Jejunum (tissue), 1 donor: Measurements from ENCODE around the gene CHST9.

- PRO-cap, result no peak
Observed at GRCh38 chr18:23495611-23496308, 7.6 kb upstream of the RMC1 start.

DNA sequence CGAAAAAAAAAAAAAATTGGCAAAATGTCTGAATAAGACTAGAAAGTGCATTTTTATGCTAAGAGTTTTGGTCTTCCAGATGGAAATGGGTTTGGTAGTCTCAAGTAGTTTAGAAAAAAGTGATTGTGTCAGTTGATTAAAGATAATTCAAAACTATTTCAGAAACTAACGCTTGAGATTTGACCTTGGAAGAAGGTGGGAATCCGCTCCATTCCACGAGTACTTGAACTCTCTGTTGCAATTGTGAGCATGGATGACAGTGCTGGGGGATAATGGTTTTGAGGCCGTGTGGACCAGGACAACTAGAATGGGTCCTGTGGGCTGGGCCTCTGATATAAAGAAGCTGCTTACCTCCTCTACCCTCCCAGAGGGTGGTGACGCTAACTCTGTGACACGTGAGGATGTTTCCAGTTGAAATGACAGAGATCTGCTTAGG is 16.2 kb downstream of the RMC1 start:
- PRO-cap, result no peak

GRCh38 chr18:23578484-23579122 is 7.7 kb downstream of the NPC1 start:
- PRO-cap, result no peak

DNA sequence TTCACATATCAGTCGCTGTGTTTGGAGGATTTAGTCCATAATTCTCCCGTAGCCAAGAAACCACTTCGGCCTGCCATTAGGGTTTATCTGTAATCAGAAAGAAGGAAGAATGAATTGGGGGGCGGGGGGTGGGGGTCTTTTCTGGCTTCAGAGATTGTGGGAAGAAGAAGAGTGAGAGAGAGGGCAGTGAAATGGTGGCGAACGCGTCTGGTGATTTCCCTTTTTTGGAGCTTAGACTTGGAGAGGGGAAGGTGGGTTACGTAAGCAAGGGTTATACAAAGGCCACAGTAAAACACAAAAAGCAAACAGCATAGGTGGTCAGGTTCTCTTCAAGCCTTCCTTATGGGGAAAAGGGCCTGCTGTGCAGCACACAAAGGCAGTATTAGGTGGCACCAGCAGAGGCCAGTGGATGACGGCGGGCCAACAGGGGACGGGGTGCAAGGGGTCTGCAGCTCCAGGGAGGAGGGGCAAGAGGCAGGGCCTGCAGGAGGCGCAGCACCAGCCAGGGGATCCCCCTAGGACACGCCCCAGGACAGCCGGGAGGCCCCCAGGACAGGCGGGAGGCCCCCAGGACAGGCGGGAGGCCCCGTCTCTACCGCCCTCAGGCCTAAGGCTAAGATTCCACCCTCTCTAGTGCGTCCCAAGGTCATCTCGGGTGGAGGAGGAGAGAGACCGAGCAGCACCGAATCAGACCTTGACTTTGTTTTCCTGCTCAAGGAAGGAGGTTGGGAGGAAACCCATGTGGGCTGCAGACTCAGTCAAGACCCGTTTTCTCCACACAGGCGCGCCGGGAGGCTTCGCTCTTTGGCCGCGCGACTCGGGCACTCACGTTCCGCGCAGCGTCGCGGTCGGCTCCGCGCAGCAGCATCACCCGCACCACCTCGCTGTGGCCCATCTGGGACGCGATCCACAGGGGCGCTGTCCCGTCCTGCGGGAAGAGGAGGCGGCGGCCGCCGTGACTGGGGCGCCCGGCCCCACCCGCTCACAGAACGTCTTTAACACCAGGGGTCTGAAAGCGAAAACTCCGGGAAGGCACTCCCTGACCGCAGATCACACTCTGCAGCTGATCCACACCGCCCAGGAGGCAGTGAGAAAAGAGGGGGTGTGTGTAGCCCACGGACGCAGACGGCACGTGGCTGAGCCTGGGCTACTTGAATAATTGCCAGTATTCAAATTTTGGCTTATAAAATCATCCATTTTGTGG is 32.8 kb upstream of the NPC1 start:
- PRO-cap, result no peak

DNA sequence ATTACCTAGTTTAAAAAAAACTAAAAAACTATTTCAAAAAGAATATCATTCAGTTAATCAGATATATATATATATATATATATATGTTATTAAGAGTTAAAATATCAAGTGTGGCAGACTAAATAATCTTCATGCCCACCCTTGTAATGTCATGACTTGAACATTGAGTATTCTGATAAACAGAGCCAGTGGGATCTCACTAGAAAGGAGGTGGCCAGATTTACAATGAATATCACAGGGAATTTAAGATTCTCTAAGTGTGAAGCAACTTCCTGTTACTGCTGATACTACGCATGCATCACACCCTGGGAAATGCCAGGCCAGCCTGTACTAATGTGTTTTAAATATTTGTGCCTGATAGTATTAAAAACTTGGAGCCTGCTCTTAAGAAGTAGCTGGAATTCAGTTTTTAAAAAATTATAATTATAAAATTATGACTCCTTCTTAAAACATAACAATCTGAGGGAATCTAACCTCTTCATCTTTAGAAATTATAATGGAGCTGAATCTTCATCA is 148.3 kb downstream of the LAMA3 start:
- PRO-cap, result no peak

DNA sequence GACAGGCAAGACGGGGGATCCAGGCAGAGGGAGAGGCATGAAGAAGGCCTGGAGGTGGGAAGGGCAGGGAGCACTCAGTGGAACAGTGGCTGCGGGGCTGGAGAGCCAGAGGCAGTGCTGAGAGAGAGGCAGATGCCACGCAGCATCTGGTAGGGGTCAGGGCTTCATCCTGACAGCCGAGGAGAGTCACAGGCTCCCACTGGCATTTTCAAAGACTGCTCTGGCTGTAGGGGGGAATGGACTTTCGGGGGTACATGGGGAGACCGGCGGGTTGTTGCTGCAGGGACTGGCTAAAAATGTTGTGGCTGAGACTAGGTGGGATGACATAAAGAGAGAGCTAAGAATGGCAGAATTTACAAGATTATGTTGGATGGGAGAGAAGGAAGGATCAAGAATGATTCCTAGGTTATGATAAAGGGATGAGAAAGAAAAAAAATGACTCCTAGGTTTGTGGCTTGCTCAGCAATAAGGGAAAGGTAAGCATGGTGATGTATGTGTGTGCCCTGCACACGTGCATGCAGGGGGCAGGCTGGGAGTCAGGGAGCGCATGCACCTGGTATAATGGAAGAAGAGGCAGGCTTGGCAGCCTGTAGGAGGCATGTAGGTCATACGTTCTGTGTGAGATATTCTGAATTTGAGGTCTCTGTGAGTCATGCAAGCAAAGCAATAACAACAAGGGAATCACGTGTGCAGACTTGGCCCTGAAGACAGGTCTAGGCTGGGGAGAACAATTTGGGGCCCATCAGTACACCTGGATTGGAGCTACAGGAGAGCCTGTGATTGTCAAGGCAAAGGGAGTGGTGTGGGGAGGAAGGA is 94.7 kb upstream of the TTC39C start:
- PRO-cap, result no peak

DNA sequence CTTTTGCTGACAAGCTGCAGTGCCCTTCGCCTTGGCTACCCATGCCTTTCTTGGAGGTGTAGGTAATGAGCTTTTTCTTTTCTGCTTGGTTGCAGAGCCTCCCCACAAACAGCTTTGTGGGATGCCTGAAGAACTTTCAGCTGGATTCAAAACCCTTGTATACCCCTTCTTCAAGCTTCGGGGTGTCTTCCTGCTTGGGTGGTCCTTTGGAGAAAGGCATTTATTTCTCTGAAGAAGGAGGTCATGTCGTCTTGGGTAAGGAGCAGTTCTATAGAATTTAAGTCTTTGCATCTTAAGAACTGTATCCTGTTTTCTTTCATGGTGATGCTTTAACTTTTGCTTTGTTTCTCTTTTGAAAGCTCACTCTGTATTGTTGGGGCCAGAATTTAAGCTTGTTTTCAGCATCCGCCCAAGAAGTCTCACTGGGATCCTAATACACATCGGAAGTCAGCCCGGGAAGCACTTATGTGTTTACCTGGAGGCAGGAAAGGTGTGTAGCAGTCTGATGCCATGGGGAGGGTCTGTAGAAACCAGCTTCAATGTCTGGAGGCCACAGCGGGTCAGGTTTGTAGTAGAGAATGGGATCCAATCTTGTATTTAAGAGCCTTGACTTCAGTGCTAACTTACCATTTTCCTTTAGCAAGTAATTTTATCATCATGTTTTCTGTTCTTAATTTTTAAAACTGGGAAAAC is 64.7 kb upstream of the TTC39C start:
- PRO-cap, result no peak

- PRO-cap, result no peak
Observed at GRCh38 chr18:24270733-24271107, 126.9 kb downstream of the OSBPL1A start.

DNA sequence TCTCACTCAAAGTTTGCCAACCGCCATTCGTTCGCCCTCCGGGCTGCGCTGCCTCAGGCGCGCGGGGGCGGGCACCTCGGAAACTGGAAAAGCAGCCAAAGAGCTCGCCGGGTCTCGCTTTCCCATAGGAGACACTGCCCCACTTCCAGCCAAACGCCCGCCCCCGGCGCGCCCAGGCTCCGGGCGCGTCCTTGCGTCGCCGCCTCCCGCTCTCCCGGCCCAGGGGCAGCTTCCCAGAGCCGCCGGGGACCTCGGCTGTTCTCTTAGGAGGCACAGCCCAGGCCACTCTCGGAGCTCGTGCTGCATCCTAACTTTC is 1.3 kb upstream of the KCTD1 start:
- PRO-cap, result bidirectional peak, plus-strand start at position 236 of the sequence, minus-strand start at position 85 of the sequence

DNA sequence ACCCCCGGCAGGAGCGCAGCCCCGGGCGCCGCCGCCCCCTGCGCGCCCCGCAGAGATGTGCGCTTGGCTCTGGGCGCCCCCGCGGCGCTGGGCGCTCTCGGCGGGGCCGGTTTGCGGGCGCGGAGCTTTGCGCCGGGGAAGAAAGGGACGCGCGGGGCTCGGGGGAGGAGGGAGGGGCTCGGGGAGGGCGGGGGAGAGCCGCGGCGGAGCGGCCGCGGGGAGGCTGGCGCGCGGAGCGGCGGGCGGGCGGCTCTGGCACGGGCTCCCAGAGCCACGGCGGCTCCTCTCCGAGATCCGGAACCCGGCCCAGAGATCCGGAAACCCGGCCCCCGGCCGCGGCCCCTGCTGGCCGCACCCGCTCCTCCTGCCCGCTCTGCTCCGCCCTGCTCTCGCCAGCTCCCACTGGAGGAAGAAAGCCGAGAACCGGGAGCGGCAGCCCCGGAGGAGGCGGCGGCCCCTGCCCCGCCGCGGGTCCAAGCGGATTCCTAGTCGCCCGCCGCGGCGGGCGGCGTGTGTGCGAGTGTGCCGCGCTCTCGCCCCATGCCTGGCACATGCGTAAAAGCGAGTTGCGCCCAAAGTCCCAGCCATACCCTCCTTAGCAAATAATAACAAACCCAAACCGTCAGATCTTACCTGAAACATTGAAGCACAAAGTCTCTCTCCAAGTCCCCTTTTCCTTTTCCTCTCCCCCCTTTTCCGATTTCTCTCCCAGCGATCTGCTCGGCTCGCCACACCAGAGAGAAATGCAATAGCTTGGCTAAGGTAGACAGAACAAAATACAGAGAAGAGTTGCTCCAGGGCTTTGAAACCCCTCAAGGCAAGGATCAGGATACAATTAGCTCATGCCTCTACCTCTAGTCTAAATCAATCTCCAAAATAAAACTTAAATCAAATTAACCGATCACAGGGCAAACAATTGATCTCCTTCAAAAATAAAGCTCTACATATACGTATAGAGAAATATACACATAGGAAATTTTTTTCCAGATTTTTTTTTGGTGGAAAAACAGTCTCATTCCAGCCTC is 108.7 kb upstream of the KCTD1 start:
- PRO-cap, result bidirectional peak, plus-strand start at position 419 of the sequence, minus-strand start at position 286 of the sequence

- PRO-cap, result no peak
Observed at GRCh38 chr18:26757408-26757835, 108.1 kb downstream of the AQP4 start.

- PRO-cap, result no peak
Observed at GRCh38 chr18:27185073-27185916, at the start of gene CHST9. CHST9 (minus strand) TSS chr18:27185308.

GRCh38 chr18:27951052-27952000 is 225.6 kb downstream of the CDH2 start:
- PRO-cap, result no peak

DNA sequence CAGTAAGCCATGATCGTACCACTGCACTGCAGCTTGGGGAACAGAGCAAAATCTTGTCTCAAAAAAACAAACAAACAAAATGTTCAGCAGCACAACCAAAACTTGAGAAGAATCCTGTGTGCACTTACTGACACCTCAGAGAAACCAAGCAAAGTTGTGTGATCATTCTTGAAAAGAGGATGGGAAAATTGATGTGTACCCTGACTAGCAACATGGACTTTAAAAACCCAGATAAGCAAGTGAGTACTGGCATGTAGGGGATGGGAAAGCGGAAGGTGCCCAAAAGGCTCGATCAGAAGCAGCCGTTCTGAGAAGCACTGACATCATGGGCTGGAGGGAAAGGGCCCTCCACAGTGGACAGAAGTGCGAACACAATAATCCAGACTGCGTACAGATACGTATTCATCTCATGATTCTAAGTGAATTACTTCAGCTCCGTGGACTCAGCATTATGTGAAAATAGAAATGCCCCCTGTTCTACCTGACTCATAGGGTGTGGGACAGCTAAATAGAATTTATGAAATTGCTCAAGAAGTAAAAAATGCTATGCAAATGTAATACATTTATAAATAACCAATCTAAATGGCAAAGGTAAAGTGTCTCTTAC is 42.2 kb downstream of the CDH2 start:
- PRO-cap, result no peak

DNA sequence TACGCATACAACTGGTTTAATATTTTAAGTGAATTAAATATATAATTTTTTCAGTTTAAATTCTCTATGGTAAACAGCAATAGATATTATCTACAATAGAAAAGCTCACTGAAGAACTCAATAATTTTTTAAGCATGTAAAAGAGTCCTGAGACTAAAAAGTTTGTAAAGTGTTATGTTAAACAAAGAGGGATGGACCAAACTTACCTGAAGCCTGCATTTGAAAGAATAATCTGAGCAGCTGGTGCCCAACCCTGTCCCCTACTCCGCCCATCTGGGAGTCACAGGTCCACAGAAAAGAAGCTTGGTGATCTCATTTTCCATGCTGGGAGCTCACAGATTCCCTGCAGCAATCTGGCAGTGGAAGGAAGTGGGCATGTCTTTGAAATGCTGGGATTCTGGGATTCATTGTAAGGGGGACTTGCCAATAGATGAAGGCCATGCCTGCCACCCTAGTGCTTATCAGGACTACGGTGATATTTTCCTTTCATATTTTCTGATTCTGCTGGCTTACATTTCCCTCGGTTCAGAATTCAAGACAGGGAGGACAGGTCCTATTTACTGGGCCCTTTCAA is 17.9 kb downstream of the CDH2 start:
- PRO-cap, result no peak

- PRO-cap, result no peak
Observed at GRCh38 chr18:30992148-30992804, 50.3 kb downstream of the DSC3 start.

DNA sequence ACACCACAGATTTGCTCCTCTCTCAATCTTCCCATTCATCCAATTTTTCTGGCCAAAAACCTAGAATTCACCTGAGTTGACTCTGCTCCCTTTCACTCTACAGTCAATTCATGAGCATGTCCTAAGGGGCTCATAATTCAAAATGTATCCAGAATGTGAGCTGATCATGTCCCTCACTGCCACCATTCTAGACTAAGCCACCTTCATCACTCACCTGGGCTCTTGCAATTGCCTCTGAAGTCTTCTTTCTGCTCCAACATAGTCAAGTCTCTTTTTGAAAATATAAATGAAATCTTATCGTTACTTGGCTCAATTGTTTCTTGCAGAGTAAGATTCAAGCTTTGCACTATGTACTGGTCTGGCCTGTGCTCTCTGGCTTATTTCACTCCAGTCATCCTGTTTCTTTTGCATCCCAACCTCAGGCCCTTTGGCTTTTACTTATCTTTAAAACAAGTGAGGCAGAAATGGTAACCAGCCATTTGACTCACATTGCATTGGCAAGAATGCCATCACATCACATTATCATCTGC is 64.6 kb upstream of the DSC1 start:
- PRO-cap, result no peak

- PRO-cap, result no peak
Observed at GRCh38 chr18:31339684-31340114, 21.7 kb downstream of the DSG1 start.

GRCh38 chr18:31401450-31401811 is 24.9 kb downstream of the DSG4 start:
- PRO-cap, result no peak

DNA sequence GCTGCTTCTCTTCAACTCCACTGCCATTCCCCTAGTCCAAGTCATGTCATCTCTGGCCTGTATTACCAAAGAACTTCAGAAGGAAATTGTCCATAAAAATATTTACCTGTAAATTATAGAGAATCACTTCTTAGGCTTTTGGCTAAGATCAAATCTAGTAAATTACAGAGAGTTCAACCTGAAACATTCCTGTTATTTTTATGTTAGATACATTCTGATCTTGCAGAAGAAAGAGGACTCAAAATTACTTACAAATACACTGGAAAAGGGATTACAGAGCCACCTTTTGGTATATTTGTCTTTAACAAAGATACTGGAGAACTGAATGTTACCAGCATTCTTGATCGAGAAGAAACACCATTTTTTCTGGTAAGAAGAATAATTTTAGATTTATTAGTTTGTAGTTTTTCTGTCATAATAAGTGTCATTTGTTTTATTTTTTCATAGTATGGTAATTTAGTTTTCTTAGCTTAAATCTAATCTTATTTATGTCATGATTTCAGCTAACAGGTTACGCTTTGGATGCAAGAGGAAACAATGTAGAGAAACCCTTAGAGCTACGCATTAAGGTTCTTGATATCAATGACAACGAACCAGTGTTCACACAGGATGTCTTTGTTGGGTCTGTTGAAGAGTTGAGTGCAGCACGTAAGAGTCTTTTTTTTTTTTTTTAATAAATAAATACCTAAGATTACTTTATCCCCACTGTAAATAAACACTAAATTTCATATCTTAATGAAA is 22.8 kb downstream of the DSG2 start:
- PRO-cap, result no peak